ENCODE data around the genes PRORP and PNN.

GRCh38 chr14:35122201-35123067 is at the start of gene PRORP:
Gene PRORP (plus strand): TSS chr14:35122552.
- PRO-cap, 2 experiments: peak in 2 of 2 experiments; most common plus-strand start chr14:35122780 (in 2); most common minus-strand start chr14:35122521 (in 2)

DNA sequence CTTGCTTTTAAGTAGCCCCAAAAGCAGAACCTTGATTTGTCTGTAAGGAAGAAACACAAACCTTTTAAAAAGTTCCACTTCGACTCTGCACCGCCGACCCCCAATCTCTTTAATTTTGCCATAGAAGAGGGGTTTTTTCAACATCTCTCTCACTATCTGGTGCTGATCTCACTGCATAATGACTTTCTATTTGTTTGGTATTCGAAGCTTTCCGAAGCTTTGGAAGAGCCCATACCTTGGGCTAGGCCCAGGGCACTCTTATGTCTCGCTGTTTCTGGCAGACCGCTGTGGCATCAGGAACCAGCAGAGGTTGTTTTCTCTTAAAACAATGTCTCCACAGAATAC is 688 bp downstream of the PRORP start:
- PRO-cap, 2 experiments: no peak in any of the 2 experiments

DNA sequence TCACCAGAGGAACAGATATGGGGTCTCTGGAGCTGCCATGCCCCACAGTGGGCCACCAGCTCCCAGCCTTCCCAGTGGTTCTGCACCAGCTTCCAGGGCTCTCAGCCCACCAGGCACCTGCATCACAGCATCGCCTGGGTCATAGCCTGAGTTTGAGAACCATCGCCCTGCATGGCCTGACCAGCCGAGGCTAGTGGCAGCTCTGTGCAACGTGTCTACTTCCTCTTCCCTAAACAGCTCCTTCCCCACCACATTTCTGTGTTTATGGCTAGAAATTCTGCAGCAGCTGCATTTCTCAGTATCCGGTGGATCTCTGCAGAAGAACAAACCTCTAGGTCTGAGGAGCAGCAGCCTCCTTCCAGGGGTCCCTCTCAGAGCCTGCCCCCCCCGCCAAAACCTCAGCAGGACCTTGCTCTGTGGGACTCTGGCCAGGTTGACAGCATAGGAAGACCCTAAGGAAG is 47.6 kb downstream of the PSMA6 start:
- PRO-cap, 2 experiments: no peak in any of the 2 experiments

GRCh38 chr14:35356560-35356935 is 48.0 kb downstream of the NFKBIA start:
- PRO-cap, 2 experiments: no peak in any of the 2 experiments

DNA sequence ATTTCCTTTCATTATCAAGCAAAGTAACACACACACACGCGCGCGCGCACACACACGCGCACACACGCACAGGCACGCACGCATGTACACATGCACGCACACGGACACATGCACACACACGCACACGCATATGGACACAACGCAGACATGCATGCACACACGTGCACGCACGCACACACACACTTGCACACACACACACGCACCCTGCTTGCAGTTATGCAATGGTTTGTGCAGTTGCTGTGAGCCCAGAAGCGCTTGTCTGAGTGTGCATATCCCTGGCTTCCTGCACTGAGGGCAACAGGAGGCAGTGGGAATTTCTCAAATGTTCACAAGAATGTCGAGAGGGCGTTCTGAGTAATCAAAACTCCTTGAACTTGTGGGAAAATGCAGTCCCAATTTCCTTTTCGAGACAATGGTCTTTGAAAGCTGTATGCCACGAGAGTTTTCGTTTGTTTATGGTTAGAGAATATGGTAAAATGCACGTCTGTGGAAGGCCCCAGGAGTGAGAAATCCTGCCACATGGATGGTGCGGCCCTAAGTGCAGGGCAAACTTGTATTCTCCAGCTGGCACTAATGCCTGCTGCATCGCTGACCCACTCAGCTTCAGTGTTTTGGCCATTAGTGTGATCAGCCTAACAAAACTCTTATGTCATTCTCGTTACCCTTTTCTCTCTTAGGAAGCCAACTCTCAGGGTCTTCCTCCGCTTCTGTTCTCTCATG is 41.5 kb downstream of the NFKBIA start:
- PRO-cap, 2 experiments: no peak in any of the 2 experiments

DNA sequence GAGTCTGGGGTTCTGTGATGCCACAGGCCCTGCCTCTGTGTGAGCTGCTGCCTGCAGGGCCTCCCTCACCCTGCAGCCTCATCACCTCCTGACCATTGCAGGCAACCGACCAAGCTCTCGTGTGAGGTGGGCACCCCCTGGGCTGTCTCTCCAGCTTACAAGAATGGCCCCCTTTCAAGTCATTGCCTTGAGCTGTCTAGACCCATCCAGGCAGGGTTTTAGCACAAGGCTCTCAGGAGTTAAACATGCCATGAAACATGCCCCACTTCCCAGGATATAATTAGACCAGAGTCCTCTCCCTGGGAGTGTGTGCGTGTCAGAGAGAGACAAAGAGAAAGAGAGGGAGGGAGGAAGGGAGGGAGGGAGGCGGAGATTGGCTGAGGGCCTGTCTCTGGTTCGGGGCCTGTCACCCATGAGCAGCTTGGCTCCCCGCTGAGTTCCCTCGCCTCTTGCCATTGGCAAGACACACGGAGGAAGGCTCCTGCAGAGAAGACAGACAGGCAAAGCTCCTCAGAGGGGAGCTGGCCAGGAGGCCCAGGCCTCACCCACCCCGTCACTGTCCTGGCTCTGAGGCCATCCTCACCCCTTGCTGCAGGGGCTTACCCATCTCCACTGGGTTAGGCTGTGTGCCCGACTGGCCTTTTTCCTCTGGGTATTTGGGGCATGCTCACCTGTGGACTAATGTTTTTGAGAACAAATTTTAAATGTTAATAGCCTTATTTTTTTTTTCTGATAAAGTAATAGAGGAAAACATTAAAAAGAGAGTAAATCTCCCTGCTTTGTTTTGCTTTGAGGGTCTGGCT is 19.0 kb downstream of the NFKBIA start:
- PRO-cap, 2 experiments: no peak in any of the 2 experiments

DNA sequence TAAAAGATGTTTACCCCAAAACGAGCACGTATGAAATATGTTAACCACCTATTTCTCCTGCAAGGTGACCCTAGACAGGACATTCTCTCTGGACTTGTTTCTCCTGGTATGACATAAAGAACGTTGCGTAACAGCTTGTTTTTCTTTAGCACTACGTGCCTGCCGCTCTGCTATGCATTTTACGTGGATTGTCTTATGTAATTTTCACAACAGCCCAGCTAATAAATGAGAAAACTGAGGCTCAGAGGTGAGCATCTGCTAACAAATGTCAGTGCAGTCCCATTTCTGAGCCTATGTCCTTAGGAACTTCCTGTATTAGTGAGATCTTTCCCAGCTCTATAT is 3.8 kb downstream of the NFKBIA start:
- PRO-cap, 2 experiments: peak in 2 of 2 experiments; most common minus-strand start position 69 of the sequence (in 1)

DNA sequence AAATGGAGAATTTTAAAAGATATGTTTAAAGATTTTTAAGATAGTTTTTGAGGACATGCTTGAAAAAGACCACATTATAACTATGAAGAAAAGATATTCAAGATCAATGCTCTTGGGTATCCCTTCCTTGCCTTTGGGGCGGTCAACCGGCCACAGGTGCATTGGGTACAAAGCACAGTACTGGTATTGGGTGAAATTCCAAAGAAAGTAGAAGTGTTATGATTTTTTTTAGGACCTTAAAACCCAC is 195.7 kb downstream of the MBIP start:
- PRO-cap, 2 experiments: no peak in any of the 2 experiments

- PRO-cap, 2 experiments: no peak in any of the 2 experiments
Measured at GRCh38 chr14:36657364-36657809, 4.3 kb upstream of the PAX9 start.

- PRO-cap, 2 experiments: no peak in any of the 2 experiments
Measured at GRCh38 chr14:37328578-37328904, 130.8 kb downstream of the MIPOL1 start.

DNA sequence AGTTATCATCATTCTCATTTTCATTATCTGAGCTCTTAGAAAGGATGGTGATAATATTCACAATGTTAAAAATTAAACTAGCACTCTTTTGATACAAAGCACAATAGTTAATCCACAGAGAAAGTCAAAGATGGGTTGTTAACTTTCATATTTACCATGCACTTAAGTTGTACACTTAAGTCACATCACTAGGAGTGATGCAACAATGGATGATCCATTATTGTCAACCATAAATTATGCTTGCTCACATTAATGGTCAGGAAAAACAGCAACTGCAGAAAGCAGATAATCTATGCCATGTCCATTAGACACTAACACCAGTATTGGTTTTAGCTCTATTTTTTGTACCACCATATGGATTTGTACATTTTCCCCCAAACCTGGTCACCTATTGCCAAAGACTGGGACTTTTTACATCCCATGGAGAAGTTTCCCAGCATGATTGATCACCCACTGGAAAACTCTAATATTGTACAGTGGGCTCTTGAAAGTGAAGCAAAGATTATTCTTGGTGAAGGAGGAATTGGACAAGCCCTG is 195.5 kb downstream of the FOXA1 start:
- PRO-cap, 2 experiments: no peak in any of the 2 experiments

GRCh38 chr14:37546665-37547195 is 48.3 kb downstream of the FOXA1 start:
- PRO-cap, 2 experiments: no peak in any of the 2 experiments

GRCh38 chr14:37563865-37564506 is 31.1 kb downstream of the FOXA1 start:
- PRO-cap, 2 experiments: no peak in any of the 2 experiments

- PRO-cap, 2 experiments: peak in 2 of 2 experiments; most common plus-strand start chr14:39175260 (in 2)
Measured at GRCh38 chr14:39175152-39176264, at the start of gene PNN. Gene PNN (plus strand): TSS chr14:39175254.

DNA sequence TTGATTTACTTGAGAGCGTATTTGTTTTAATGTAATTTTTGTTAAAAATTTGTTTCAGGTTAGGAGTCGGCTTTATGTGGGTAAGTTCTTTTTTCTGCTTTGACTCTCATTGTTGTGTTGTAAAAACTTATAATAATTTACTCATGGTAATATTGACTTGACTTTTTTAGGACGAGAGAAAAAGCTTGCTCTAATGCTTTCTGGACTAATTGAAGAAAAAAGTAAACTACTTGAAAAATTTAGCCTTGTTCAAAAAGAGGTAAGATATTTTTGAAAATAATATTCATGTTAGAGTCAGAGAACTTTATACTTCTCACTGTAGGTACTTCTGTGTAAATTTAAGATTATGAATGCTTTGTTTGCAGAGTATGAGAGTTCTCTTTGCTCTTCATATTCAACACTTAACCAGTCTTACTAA is 45.6 kb downstream of the MIA2 start:
- PRO-cap, 2 experiments: no peak in any of the 2 experiments

- PRO-cap, 2 experiments: peak in 2 of 2 experiments; most common minus-strand start chr14:39416374 (in 1)
Measured at GRCh38 chr14:39416091-39416801, 16.0 kb downstream of the FBXO33 start.

DNA sequence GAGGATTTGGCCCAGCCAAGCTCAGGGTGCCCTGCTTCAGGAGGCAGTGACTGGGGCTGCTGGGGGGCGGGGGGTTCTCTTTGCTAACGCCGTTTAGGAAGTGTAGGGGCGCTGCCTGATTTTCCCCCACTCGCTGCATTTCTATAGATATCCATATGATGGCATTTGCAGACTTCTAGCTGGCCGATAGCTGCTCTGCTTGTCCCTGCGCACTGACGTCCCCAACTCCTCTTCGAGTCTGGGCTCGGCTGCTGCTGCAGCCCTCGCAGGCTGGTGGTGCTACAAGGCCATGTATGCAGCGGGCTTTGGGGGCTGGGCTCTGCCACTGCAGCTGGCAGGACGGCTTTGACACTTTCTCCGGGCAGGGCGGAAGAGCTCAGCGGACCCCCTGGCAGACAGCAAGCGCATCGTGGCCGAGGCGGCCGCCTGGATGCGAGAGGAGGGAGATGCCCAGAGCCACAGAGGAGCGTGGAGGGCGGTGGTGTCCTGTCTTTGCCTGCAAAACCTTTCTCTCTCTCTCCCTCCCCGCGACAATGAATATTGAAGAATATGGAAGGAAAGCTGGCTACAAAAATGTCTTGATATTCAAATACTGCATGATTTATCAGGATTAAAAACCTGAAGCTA is 3.2 kb downstream of the LRFN5 start:
- PRO-cap, 2 experiments: no peak in any of the 2 experiments

DNA sequence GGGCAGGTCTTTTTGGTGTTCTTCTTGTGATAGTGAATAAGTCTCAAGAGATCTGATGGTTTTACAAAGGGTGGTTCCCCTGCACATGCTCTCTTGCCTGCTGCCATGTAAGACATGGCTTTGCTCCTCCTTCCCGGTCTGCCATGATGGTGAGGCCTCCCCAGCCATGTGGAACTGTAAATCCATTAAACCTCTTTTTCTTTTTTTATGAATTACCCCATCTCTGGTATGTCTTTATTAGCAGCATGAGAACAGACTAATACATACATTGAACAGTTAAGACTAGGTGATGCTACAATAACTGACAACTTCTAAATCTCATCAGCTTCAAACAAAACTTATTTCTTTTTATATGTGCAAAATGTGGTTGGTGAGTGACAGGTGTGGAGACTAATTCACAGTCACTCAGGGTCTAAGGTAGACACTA is 314.1 kb downstream of the FSCB start:
- PRO-cap, 2 experiments: no peak in any of the 2 experiments

GRCh38 chr14:44798361-44798897 is 98.6 kb upstream of the C14orf28 start:
- PRO-cap, 2 experiments: no peak in any of the 2 experiments

DNA sequence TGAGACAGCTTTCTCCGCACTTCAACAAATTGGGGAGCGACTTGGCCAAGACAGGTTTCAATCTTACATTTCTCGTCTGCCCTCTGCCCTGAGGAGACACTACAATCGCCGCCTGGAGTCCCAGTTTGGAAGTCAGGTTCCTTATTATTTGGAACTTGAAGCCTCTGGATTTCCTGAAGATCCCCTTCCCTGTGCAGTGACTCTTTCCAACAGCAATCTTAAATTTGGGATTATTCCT is 1.2 kb downstream of the TOGARAM1 start:
- PRO-cap, 2 experiments: no peak in any of the 2 experiments